ENCODE measurements around the gene PDGFRA.

DNA sequence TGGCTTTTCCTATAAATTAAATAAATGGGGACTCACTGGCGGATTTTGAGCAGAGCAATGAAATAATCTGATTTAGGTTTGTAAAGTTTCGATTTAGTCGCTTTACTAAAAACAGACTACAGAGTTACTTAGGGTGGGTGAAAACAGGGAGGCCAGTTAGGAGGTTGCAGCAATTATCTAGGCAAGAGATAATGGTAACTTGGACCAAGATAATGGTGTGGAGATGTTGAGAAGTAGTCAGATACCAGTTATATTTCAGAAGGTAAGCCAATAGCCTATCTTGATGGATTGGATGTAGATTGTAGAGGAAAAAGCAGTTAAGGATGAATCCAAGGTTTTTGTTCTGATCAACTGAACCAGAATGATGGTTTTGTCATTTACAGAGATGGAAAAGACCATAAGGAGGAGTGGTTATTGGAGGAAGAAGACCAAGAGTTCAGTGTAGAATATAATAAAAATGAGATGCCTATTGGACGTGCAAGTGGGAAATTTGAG, 23.9 kb downstream of the FIP1L1 start:
- PRO-cap = no peak
- RRBS = no CpG with 5 or more reads among the region's 4 CpGs

DNA sequence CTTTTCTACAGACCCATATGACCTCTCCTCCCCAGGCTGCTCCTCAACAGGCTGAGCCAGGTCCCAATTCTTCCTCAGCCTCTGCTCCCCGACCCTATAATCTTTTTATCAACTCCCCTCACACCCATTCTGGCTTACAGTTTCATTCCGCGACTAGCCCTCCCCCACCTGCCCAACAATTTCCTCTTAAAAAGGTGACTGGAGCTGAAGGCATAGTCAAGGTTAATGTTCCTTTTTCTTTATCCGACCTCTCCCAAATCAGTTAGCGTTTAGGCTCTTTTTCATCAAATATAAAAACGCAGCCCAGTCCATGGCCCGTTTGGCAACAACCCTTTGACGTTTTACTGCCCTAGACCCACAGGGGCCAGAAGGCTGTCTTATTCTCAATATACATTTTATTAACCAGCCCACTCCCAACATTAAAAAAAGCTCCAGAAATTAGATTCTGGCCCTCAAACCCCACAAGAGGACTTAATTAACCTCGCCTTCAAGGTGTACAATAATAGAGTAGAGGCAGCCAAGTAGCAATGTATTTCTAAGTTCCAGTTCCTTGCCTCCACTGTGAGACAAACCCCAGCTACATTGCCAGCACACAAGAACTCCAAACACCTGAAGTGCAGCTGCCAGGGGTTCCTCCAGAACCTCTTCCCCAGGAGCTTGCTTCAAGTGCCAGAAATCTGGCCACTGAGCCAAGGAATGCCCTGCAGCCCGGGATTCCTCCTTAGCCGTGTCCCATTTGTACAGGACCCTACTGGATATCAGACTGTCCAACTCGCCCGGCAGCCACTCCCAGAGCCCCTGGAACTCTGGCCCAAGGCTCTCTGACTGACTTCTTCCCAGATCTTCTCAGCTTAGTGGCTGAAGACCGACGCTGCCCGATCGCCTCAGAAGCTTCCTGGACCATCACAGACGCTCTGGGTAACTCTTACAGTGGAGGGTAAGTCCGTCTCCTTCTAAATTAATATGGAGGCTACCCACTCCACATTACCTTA, 42.7 kb downstream of the CHIC2 start:
- PRO-cap = no peak
- RRBS = no CpG with 5 or more reads among the region's 19 CpGs

- PRO-cap = no peak
- RRBS = no CpG with 5 or more reads among the region's 17 CpGs
Observed at GRCh38 chr4:54024826-54025781, 39.3 kb downstream of the CHIC2 start.

- PRO-cap = no peak
- RRBS = no CpG with 5 or more reads among the region's 1 CpG
Observed at GRCh38 chr4:54059294-54059694, 5.1 kb downstream of the CHIC2 start.

GRCh38 chr4:54062890-54063678, 1.3 kb downstream of the CHIC2 start:
- PRO-cap = no peak
- RRBS = no CpG with 5 or more reads among the region's 6 CpGs

DNA sequence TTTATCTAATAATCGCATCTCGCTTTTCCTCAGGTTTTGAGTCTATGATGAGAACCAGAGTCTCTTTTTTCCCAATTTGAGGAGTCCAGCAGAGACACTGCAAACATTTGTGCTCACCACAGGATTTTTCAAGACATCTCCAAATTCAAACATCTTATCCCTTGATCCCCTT, 511 bp upstream of the CHIC2 start:
- PRO-cap = no peak
- RRBS = no CpG with 5 or more reads among the region's 2 CpGs

GRCh38 chr4:54090772-54091157, 9.2 kb upstream of the GSX2 start:
- PRO-cap = no peak
- RRBS = no CpG with 5 or more reads among the region's 5 CpGs

- PRO-cap = bidirectional peak, plus-strand start at chr4:54227062, minus-strand start at chr4:54226914
- RRBS = 32% methylated on average over 17 of the region's 43 CpGs
Observed at GRCh38 chr4:54226464-54227318, 2.4 kb upstream of the PDGFRA start.

DNA sequence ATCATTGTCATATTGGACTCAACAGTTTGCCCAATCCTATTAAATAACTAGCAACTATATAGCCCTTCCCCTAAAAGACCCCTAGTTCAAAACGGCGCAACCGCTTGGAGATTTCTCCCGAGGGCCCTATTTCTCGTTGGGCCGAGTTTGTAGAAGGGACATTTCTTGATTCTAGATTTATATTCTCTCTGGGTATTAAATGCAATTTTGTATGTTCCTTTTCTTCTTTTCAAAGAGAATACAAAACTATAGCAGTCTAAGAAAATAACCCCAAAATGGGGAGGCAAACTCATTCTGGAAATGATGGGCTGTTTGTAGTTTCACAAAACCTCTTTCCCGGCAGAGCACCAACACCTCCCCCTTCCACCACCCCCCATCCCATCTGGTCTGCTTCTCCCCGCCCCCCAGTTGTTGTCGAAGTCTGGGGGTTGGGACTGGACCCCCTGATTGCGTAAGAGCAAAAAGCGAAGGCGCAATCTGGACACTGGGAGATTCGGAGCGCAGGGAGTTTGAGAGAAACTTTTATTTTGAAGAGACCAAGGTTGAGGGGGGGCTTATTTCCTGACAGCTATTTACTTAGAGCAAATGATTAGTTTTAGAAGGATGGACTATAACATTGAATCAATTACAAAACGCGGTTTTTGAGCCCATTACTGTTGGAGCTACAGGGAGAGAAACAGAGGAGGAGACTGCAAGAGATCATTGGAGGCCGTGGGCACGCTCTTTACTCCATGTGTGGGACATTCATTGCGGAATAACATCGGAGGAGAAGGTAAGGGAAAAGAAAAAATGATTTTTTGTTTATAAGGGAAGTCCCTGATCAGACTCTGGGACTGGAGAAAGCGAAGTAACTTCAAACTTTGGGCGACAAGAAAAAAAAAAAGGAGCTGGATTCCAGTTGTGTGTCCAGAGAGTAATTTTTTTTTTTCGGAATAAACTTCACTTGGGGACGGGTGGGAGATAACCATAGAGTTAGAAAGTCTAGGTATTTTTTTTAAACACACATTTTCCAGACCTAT, at the start of gene PDGFRA:
Gene PDGFRA (plus strand): TSS at position 650 of the 1,019 bp plus-strand sequence.
- PRO-cap = bidirectional peak, plus-strand start at position 650 of the sequence, minus-strand start at position 384 of the sequence
- RRBS = no CpG with 5 or more reads among the region's 24 CpGs

DNA sequence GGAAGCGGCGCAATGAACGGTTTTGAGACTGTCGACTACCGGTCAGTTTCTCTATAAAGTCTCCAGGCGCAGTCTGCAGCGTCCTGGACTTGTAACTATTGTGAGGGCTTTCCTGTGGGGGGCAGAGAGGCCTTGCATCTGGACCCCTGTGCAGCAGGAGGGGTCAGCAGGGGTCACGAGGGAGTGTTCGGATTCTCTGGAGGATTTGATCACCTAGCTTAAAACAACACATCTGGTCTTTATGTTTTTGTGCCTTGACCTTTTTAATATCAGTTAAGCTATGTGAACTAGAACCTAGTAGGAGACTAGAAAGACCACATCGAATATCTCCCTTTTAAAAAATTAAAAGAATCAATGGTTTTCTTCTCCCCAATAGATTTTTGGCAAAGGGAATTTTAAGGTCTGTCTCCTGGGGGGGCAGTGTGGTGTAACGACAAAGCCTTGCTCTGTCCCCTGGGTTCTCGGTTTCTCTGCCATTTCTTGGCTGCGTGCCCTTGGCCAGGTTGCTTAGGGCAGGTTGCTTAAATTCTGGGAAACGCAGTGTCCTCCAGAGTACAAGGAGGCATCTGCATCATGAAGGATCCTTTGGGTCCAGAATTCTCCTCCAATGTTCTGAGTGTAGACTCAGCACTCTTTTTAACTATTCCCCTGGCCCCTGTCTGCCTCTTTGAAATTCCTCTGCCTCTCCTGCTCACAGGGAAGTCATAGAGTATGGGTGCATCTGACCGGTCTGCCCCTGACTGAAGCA, 1.9 kb downstream of the KIT start:
- PRO-cap = no peak
- RRBS = no CpG with 5 or more reads among the region's 15 CpGs

GRCh38 chr4:55121188-55121766, 4.1 kb downstream of the KDR start:
- PRO-cap = no peak
- RRBS = no CpG with 5 or more reads among the region's 5 CpGs

DNA sequence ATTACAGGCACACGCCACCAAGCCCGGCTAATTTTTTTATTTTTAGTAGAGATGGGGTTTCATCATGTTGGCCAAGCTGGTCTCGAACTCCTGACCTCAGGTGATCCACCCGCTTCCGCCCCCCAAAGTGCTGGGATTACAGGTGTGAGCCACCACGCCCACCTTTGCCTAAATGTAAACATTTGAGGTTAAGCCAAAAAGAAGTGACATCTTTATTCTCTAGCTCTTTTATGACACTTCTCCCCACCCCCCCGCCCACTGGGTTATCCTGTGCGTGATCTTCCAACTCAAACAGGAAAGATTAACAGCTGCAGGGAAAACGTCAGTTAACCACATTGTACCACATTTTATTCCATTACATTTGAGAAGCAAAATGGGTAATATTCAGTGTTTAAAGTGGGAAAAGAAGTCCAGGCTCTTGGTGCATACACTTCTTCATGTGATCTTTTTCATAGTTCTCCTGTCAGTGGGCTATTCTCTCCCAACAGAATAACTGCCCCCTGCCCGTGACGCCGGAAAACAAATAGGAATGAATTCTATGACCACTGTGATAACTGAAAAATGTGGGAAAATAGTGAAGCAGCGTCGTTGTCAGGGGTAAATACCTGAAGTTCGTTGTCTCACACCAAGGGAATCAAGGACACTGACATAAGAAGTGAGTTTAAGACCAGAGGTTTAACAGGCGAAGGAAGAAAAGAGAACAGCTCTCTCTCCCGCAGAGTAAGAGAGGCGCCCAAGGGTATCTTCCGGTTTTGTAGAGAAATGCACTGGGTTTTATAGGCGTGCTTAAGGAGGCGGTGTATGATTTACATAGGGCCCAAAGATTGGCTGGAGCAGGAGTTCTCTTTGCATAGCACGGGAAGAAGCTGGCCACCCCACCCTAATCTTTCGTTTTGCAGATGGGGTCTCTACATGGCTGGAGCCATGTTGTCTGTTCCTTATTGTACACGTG, 9.7 kb upstream of the SRD5A3 start:
- PRO-cap = no peak
- RRBS = no CpG with 5 or more reads among the region's 24 CpGs

DNA sequence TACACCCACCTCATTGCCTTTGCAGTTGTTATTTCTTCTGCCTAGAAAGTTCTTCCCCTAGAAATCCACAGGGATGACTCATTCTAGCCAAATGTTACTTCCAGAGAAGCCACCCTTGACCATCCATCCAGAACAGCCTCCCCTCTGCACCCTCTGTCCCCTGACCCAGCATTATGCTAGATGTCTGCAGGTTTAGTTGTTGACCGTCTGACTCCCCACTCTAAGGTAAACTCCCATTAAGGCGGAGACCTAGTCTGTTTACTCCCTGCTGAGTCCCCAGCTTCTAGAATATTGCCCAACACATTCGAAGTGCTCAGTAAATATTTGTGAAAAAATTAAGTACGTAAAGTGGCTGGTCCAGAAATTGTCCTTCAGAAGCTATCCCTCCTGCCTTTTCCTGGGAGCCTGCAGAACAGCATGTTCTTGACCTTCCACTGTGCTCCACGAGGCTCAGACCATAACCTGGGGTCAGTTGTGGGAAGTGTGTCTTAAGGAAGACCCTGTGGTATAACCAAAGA, 11.0 kb downstream of the SRD5A3 start:
- PRO-cap = no peak
- RRBS = no CpG with 5 or more reads among the region's 5 CpGs

DNA sequence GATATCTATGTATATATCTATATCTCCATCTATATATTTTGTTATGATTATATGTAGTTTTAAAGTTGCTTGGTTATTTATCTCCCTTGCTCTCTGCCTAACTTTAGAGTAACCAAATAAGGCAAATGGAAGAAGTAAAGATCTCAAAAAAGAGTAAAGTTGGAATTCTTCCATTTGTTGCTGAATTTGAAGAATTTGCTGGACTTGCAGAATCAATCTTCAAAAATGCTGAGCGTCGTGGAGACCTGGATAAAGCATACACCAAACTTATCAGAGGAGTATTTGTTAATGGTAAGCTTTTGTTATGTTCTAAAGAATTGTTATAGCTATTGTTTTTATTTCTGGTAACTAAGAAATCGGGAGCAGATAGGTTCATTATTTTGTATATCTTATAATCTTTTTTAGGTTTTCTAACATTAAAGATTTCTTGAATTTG, 43.2 kb downstream of the EXOC1 start:
- PRO-cap = no peak
- RRBS = no CpG with 5 or more reads among the region's 3 CpGs

- PRO-cap = no peak
- RRBS = no CpG with 5 or more reads among the region's 3 CpGs
Observed at GRCh38 chr4:55999311-55999754, 49.6 kb upstream of the CRACD start.

DNA sequence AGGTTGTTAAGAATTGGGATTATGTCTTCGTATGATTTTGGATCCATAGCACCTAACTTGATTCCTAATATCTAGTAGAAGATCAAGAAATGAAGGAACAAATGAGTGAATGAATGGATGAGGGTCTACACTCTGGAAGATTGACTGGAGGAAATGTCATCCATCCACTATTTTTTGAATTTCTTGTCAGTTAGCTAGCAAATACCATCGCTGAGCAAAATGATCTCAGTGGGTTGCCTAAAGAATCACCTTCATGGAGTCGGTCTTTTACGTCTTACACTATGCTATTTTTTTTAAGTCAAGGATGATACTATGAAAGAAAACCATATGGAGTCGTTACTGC, 108.4 kb downstream of the CRACD start:
- PRO-cap = no peak
- RRBS = no CpG with 5 or more reads among the region's 5 CpGs

- PRO-cap = no peak
- RRBS = no CpG with 5 or more reads among the region's 1 CpG
Observed at GRCh38 chr4:56218273-56218591, 169.1 kb downstream of the AASDH start.

DNA sequence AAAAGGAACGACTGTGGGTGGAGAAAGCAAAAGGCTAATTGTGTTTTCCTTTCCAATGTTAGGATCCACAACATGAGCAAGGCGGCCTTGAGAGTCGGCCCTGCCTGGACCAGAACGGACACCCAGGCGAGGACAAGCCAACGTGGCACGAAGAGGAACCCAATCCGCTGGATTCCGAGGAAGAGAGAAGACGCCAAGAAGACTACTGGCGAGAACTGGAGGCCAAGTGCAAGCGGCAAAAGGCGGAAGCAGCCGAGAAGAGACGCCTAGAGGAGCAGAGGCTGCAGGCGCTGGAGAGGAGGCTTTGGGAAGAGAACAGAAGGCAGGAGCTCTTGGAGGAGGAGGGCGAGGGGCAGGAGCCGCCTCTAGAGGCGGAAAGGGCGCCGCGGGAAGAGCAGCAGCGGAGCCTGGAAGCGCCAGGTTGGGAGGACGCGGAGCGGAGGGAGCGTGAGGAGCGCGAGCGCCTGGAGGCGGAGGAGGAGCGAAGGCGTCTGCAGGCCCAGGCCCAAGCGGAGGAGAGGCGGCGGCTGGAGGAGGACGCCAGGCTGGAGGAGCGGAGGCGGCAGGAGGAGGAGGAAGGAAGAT, 73.2 kb downstream of the AASDH start:
- PRO-cap = no peak
- RRBS = no CpG with 5 or more reads among the region's 40 CpGs

DNA sequence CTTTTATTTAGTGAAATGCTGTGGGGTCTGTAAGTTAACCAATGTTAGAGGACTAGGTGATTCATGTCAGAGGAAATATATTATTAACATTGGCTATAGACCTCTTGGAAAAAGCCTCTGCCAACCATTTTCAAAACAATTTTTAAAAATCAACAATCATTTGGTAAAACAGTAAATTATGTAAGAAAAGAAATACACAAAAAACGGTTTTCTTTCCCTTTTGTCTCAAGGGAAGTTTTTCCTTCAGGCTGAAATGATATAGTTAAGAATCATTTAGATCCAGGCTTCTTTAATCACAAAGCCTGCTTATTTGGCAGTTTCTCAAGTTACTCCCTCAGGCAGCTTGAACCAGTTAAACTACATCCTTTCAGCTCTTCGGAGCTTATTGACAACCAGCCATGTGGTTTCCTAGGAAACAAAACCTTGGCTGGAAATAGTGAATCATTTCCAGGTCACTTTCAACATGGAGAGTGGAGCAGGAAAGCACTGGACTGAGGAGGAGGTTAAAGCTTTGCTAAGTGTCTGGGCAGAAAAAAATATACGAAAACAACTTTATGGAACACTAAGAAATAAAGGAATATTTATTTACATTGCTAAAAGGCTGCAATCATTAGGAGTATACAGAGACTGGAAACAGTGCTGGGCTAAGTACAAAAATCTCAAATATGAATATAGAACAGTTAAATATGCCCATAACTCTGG, 22.9 kb upstream of the AASDH start:
- PRO-cap = bidirectional peak, plus-strand start at position 455 of the sequence, minus-strand start at position 359 of the sequence
- RRBS = no CpG with 5 or more reads among the region's 3 CpGs

- PRO-cap = no peak
- RRBS = no CpG with 5 or more reads among the region's 10 CpGs
Observed at GRCh38 chr4:56462584-56463192, 4.7 kb upstream of the SRP72 start.

Data from Caco-2 (cell line).